Bronchus (tissue), 1 donor: ENCODE data around the gene CYTH1.

DNA sequence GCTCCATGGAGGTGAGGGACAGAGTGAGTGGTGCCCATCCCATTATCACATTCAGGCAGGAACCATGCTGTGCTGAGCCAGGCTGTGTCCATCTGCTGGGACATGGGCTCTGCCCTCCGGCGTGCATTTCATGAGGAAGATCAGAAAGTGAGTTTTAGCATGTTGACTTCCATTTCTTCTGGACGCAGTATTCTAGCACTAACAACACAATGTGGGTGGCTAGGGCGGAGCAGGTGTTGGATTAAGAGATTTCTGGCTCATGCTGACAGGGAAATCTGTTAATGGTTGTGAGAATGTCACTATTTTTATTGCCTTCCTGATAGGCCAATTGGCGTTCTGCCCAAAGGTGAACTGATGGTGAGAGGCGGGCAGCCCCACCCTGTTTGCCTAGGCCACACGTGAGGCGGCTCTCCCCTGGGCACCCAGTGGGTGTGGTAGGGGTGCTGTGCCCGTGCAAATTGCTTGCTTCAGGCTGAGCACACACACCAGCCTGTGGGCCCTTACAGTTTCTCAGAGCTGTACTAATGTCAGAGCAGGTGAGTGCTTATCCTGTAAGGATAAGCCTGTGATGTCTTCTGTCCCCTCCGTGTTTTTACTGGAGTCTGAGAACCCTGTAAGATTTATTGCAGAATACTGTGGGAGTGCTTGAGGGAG lies 30.8 kb downstream of the PGS1 start:
- PRO-cap, result bidirectional peak, plus-strand start at position 344 of the sequence, minus-strand start at position 180 of the sequence

GRCh38 chr17:78411134-78411931 lies 32.9 kb downstream of the PGS1 start:
- PRO-cap, result bidirectional peak, plus-strand start at chr17:78411815, minus-strand start at chr17:78411502

GRCh38 chr17:78672011-78672470 lies 94.8 kb upstream of the DNAH17 start:
- PRO-cap, result no peak

DNA sequence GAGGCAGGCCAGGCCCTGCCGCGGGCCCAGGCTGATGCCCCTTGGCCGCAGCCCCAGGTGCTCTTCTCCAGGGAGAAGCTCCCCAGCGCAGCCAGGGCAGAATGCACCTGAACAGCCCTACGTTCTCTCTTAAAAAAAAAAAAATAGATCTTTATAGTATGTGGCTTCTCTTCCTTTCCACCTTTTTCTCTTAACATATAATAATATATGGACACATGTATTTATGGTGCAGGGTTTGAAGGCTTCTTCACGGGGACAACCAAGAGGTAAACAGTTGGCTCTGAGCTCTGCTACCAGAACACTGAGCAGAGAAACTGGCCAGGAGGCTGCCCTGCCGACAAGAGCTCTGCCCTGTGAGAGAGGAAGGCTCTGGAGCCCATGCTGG lies 98.3 kb upstream of the DNAH17 start:
- PRO-cap, result no peak

DNA sequence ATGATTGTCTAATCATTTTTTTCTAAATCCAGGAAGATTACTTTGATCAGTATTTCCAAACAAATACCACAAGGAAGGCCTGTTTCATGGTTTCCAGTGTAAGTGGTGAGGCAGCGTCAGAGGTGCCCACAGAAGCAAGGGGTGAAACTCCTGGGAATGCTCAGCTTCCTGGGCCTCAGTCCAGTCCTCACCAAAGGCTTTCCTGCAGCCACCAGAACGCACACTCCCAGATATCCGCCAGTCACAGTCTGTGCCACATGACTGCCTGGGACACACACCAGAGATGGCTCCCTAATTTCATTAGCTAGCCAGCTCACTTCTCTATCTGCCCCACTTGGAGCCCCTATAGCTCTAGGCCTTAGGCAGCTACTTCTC lies 77.1 kb downstream of the CYTH1 start:
- PRO-cap, result no peak

GRCh38 chr17:78743018-78743857 lies 38.8 kb downstream of the CYTH1 start:
- PRO-cap, result no peak

DNA sequence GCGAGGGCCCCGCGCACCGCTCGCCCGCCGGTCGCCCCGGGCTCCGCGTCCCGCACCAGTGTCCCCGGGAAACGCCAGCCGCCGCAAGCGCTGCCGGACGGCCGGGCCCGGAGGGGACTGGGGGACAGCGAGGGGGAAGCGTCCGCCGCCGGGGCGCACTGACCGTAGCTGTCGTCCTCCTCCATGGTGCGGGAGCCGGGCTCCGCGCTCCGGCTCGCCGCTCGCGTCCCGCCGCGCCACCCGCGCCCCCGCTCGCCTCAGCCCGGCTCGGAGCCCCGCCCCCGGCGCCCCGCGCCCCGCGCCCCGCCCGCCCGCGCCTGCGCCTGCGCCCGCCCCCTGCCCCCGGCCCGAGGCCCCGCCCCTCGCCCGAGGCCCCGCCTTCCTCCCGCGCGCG lies at the start of gene CYTH1:
CYTH1 (minus strand) TSS at position 235 of the 394 bp plus-strand sequence.
- PRO-cap, result bidirectional peak, plus-strand start outside the sequence, minus-strand start at position 259 of the sequence

- PRO-cap, result no peak
These were observed 10.1 kb upstream of the CYTH1 start for GRCh38 chr17:78792178-78792550.

GRCh38 chr17:78816630-78817068 lies 24.0 kb downstream of the USP36 start:
- PRO-cap, result no peak

GRCh38 chr17:78853494-78854394 lies 13.1 kb upstream of the USP36 start:
- PRO-cap, result no peak

- PRO-cap, result no peak
These were observed 4.7 kb downstream of the CEP295NL start for GRCh38 chr17:78898395-78898693.

GRCh38 chr17:78898926-78899227 lies 4.1 kb downstream of the CEP295NL start:
- PRO-cap, result no peak

DNA sequence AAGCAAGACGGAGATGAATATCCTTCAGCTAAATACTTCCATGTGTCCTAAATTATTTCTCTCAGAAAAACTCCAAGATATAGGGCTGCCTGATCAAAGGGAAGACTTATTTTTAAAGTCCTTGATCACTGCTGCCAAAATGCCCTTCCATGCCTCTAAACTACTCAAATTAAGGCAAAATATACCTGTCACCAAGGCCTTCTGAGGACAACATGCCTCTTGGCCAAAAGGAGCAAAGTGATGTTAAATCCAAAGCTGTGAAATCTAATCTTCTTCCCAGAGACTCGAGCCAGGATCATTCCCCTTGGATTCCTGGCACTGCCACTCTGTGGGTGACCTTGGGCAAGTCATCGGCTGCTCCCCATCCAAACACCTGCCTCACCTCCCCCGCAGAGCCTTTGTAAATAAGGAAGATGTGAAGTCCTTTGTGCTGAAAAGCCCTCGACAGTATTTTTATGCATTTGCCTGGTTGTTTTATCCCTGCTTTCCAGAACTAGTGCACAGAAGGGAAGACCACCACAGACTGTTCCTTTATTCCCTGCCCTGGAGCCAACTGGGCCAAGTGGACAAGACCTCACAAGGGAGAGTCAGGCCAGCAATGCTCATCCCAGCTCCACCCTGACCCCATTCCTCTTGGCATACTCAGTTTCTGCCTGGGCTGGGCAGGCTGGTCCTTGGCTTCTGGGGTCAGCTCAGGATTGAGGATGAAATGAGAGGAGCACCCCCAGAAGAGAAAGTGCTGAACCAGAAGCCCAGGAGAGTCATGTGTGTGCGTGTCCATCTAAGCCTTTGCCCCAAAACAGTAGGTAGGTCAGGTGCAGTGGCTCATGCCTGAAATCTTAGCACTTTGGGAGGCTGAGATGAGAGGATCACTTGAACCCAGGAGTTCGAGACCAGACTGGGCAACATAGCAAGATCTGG lies 5.5 kb upstream of the CEP295NL start:
- PRO-cap, result no peak

DNA sequence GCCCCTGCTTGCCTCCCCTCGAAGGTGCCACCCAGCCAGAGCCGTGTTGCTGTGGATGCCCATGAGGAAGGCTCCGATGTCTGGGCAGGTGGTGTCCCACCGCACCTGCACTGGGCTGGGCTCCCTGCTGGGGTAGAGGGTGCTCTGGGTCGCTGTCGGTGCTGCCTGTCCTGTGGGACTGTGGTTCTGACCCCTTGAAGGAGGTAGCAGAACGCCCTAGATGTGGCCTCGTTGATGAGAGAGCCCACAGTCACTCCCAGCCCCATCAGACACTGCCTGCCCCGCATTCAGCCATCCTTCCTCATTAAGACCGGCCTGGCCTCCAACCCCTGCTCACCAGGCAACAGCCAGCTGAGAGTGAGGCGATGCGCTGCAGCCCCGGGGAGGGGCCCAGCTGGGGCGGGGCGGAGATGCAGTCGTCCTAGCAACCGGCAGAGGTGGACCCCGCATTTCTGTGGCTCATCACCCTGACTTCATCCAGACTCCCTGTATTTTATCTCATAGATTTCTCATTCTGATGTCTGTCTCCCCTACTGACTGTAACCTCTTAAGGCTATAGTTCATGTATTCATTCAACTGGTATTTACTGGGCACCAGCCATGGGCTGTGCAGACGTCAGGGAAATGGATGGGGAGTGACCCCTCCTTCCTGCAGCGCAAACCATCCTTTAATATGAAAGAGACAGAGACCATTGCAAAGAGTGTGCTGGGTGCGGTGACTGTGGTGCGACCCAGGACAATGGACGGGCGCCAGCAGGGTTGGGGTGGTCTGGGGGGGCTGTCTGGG lies 10.2 kb upstream of the TIMP2 start:
- PRO-cap, result unidirectional peak, minus-strand start at position 359 of the sequence

- PRO-cap, result no peak
These were observed 17.4 kb downstream of the LGALS3BP start for GRCh38 chr17:78962141-78962990.

DNA sequence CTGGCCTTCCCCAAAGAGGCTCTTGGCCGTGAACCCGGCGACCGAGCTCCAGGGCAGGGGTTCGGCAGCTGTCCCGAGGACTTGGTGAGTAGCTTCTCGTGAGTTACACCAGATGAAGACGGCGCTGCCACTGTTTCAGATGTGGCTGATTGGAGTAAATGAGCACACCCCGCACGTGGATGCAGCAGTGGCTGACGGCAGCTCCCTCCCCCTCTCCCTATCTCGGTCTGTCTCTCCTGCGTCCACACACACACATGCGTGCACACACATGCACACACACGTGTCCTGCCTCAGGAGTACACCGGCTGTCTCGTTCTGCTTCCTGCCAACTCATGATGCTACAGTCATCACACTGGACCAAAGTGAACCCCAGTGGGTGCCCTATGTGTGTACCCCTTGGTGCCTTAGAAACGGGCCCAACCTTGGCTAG lies 13.2 kb downstream of the LGALS3BP start:
- PRO-cap, result no peak

DNA sequence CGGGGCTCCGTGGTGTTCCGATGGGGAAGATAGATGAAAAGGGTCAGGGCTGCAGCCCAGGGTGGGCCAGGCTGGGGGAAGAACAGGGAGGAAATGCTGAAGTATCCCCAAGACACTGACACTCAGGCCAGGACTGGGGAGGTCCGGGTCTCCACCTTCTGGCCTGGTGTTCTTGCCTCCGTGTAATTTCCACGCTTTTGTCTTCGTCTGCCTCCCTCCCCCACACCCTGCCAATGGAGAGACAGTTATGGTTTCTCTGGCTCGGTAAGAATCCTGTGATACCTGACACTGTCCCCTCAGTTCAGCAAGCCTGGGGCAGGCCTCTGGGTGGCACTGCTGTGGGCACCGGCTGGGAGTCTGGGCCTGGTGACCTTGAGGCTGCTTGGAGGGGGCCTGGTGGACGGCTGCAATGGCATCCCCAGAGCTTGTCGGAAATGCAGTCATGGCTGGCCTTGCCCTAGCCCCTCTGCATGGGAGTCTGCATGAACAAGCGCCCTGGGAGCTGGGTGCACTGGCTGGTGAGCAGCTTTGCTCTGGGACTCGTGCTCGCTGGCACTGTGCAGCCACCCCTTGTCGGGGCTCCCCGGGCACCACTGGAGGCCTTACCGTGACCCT lies 1.8 kb downstream of the LGALS3BP start:
- PRO-cap, result no peak

DNA sequence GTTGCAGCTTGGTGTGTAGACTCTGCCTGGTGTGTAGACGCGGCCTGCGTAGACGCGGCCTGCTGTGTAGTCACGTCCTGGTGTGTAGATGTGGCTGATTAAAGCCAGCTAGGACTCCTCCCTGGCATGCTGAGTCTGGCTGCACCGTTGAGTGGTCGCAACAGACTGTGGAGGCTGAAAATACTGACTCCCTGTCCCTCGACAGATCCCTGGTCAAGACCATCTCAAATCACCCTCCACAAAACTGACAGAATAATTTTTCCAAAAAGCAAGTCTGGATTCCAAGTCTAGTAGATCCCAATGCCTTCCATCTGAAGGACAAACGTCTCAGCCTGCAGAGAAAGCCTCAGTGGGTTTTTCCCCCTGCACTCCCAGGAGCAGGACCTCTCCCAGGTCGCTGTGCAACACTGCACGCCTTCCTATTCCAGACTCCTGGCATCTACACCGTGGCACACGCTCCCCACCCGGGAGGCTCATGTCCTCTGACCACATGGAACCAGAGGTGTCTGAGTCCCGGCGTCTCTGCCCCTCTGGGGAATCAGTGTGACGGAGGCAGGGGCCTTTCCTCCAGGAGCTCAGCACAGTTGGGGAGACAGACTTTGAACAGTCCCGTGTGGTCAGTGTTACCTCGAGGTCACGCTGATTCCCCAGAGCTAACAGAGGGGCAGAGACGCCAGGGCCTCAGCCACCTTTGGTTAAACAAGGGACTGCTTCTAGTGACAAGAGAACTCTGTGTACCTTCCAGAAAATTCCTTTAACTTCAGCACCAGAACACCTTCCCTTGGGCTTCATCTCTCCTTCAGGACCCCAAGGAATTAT lies 6.9 kb downstream of the CANT1 start:
- PRO-cap, result no peak

- PRO-cap, result no peak
These were observed 13.5 kb downstream of the ENGASE start for GRCh38 chr17:79087867-79088800.

DNA sequence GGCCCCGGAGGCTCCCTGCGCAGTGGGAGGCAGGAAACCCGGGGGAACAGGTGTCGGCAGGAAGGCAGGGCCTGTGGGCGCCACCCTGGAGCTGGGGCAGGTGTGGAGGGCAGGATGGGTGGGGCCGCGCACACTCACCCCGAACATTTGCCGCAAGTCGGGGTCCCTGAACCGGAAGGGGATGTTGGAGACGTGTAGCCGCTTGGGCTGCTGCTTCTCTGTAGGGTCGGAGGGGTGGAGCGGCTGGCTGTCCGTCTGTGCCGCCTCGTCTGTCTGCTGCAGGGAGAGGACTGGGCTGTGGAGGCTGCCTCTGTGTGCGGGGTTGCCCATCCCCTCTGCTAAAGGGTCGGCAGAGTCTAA lies 31.9 kb downstream of the ENGASE start:
- PRO-cap, result no peak